NALM6 (cell line): ENCODE data around the genes FBXO31 and ZCCHC14.

- PRO-cap: unidirectional peak, plus-strand start at chr16:86576016; bidirectional peak, plus-strand start at chr16:86576351, minus-strand start at chr16:86576082
Observed at GRCh38 chr16:86575395-86576430, 2.6 kb upstream of the FOXL1 start.

DNA sequence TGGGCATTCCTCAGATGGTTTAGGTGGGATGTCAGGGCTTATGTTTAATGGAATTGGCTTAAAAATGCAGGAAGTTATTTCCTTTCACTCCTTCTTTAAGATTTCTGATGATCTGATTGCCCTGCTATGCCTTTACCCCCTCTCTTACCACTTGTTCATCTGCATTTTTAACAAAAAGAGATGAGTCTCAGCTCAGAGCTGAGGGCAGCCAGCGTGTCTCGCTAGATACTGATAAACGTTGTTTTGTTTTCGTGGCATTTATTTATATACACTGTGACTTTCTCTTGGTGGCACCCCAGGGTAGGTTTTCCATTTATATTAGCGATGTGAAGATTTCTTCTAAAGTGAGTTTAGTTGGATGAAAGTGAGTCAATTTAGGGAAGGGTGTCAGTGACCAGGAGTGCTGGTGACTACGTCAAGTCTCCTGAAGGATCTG is 30.9 kb downstream of the FOXL1 start:
- PRO-cap: no peak

- PRO-cap: no peak
Observed at GRCh38 chr16:86669701-86670426, 91.5 kb downstream of the FOXL1 start.

DNA sequence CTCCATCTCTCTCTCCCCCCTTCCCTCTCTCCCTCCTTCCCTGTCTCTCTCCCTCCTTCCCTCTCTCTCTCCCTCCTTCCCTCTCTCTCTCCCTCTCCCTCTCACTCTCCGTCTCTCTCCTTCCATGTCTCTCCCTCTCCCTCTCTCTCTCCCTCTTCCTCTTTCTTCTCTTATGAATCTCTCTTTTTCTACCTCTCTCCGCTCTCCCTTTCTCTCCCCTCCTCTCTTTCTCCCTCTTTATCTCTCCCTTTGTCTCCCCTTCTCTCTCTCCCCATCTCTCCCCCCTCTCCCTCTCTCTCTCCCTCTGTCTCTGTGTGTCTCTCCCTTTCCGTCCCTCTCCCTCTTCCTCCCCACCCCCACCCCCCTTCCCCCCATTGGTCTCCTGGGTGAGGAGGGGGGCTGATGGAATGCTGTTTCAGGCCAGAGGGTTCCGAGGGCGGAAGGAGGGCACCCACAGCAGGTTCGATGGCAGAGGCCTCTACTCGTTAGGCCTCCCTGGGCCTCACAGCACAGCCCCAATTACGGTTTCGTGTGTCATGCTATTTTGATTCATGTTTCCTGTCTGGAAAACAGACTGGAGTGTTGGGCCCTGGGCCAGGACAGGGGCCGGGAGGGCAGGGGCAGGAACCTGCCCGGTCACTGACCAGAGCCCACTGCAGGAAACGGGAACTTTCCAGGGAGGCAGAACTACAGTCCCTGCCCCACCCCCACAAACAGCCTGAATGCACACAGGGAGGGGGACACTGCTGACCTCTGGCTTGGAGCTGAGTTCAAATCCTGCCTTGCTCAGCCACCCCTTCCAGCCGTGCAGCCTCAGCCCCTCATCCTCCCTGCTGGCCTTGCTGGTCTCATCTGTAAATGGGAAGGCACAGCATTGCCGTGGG is 138.3 kb downstream of the C16orf95 start:
- PRO-cap: no peak

- PRO-cap: no peak
Observed at GRCh38 chr16:87329592-87330515, 12.7 kb upstream of the C16orf95 start.

DNA sequence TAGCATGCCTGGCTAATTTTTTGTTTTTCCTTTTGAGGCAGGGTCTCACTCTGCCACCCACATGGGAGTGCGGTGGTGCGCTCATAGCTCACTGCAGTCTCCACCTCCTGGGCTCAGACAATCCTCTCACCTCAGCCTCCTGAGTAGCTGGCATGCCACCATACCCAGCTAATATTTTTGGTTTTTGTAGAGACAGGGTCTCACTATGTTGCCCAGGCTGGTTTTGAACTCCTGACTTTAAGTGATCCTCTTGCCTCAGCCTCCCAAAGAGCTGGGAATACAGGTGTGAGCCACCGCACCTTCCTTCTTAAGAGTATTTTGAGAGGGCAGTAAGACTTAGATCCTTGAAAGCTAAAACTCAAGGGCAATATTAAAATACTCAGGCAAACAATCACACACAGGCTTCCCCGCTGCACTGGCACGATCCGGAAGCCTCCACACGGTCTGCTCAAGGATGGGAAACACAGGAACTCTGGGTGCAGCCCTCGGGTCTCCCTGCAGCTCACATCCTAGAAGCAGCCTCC is 24.9 kb upstream of the C16orf95 start:
- PRO-cap: no peak

- PRO-cap: bidirectional peak, plus-strand start at chr16:87384107, minus-strand start at chr16:87383754; bidirectional peak, plus-strand start at chr16:87384218, minus-strand start at chr16:87384169; bidirectional peak, plus-strand start at chr16:87384496, minus-strand start at chr16:87384536
Observed at GRCh38 chr16:87383649-87384708, at the start of gene FBXO31. Gene FBXO31, minus strand, starts transcription at chr16:87383776.

GRCh38 chr16:87384992-87385181 is 1.3 kb upstream of the FBXO31 start:
- PRO-cap: no peak

DNA sequence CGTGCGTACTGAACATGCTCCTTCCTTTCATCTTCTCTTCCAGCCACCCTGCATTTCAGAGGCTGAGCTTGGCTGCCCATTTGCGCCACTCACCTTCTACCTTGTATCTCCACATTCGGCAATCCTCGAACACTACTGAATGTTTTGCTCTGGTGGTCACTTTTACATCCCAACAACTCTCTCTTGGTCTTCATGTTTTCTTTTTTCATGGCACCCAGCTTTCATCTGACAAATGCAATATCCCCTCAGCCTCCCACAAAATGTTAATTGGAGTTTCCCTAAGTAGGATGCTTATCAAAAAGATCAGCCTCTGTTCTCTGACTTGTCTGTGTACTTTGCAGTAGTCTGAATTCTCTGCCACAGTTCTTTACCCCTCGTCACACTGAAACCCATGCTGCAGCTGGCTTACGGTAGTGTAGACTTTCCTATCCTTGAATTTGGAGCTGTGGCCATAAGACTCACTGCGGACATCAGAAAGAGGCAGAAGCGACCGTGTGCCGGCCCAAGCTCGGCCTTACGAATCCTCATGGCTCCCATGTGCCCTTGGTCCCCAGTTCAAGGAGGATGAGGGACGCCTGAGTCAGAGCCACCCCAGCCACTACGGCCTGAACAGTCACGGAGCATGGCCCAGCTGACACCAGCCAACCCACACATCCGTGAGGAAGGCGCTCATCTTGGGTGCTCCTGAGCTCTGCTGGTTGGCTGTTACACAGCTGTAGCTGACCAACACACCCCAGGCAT is 44.2 kb downstream of the ZCCHC14 start:
- PRO-cap: no peak

DNA sequence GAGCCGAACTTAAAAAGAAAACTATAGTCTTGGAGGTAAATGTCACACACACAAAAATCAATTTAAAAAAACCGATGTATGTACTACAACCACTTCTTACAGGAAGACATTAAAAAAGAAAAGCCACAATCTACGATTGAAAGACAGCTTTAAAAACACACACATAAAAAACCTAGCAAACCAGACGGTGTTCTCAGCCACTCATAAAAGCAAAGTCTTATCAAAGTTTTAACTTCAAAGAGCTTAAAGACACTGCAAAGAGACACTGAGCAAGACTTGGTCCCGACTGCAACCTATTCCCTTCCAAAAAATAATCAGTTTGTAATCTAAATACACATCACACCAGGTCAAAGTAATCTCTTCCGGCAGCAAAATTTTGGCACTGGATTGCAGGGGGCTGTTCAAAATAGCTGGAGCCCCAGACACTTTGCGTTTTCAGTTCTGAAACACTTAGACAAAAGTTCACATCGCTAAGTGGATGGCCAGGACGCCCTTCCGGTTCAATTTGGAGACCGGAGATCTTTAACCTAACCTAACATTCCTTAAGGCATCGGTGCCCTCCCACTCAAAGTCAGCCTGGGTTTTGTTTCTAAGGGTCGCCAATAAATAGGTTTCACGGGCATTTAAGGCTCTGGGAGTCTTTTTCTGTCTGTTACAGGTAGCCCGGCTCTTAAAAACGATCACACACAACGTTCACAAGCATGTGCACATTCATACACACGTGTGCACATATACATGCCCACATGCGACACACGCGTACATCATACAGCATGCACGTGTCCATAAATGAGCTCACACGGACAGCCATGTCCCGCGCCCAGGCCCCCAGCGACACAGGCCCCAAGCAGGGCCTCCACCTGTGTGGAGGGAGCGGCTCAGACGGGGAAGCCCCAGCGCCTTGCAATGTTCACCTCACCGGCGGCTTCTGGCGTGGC is 2.5 kb downstream of the ZCCHC14 start:
- PRO-cap: no peak

DNA sequence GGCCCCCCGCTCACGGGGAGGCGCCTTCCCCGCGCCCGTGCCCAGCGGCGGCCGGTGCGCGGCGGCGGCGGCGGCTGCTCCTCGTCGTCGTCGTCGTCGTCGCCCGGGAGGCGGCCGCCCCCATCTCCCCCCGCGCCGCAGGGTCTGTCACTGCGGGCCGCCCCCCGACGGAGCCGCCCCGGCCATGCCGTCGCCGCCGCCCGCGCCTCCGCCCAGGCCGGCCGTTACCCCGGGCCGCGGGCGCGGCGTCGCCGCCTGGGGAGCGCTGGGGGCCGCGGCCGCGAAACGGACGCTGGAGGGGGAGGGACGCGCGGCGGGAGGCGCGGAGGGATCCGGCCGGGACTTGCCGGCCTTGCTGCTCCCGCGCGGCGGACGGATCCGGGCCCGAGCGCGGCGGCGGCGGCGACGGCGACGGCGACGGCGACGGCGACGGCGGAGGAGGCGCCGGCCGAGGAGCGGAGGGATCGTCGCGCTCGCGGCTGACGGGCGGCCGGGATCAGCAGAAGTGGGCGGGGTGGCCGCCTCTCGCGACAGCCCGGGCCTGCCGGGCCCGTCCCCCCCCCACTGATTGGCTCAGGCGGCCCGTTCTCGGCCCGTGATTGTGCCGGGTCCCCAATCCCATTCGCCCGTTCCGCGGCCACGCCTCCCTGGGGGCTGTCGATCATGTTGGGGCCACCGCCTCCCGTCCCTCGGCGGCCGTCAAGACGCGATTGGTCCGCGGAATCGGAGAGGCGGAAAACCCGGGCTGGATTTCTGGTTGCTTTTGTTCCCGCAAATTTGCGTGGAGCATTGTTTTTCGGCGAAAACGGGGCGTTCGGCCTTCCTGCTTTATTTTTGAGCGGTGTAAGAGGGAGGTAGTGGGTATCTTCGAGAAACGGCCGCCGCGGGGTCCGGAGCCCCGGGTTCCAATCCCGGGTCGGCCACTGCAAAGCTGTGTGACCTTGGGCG is at the start of gene ZCCHC14:
TSS of gene ZCCHC14 (minus strand) at position 507 of the 948 bp plus-strand sequence.
- PRO-cap: bidirectional peak, plus-strand start at position 736 of the sequence, minus-strand start at position 507 of the sequence

DNA sequence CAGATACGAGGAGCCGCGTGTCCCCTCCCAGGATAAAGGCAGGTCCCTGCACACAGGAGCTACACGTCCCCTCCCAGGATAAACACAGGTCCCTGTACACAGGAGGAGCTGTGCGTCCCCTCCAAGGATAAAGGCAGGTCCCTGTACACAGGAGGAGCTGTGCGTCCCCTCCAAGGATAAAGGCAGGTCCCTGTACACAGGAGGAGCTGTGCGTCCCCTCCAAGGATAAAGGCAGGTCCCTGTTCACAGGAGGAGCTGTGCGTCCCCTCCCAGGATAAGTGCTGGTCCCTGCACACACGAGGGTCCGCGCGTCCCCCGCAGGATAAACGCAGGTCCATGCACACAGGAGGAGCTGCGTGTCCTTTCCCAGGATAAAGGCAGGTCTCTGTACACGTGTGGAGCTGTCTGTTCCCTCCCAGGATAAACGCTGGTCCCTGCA is 11.9 kb downstream of the JPH3 start:
- PRO-cap: no peak

- PRO-cap: unidirectional peak, plus-strand start at chr16:87635693; unidirectional peak, plus-strand start at chr16:87635837
Observed at GRCh38 chr16:87635577-87636111, 33.3 kb downstream of the JPH3 start.

- PRO-cap: bidirectional peak, plus-strand start at chr16:87725753, minus-strand start at chr16:87725745
Observed at GRCh38 chr16:87725467-87726201, 40.2 kb downstream of the KLHDC4 start.

- PRO-cap: no peak
Observed at GRCh38 chr16:87790476-87791175, 24.8 kb upstream of the KLHDC4 start.

DNA sequence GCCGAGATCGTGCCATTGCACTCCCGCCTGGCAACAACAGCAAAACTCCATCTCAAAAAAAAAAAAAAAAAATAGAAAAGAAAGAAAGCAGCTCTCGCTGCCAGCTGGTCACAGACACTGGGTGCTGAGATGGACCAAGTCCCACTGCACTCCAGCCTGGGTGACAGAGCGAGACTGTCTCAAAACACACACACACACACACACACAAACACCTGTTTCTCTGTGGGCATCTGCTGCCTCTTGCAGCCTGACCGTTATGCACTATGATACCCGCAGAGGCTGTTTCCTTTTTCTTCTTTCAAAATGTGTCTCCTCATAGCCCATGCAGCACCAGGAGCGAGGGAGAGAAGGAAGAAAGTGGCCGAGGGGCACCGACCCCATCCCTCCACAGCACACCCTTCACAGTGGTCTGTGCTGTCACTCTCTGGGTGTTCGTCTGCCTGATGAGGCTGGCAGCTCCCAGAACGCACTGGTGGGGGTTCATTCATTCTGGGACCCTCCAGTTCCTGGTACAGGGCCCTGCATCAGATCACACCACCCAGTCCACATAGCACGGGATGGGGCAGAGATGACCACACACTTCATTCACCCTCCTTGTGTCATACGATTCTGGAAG is 37.0 kb upstream of the KLHDC4 start:
- PRO-cap: bidirectional peak, plus-strand start at position 316 of the sequence, minus-strand start at position 54 of the sequence

DNA sequence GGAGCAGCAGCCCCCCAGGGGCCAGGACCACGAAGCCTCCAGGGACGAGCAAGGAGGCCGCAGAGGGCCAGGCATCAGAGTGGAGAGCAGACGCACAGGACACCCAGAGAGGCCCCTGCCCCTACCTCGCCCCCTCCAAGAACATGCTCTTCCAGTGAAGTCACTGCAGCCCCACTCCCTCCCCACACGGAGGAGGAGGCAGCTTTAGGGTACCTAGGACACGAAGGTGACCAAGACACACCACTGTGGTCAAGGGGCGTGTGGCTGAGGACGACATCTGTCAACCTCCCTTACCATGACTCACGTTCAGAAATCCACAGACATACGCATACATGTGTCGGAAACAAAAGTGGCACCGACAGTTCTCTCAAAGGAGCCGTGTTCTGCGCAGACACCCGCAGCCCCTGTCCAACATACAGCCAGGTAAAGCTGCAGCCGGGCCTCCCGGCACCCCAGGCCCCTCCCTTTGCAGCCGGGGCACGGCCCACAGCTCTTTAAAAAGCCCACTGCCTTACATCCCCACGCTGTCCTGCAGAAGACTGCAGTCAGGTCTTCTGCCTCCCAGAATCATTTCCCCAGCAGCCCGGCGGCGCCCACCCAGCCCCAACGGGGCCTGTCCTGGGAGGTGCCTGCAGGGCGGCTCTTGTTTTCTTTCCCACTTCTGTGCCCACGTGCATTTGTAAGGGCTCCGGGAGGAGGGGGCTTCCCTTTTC is 40.4 kb upstream of the KLHDC4 start:
- PRO-cap: unidirectional peak, plus-strand start at position 60 of the sequence; bidirectional peak, plus-strand start at position 596 of the sequence, minus-strand start at position 569 of the sequence

- PRO-cap: no peak
Observed at GRCh38 chr16:87809163-87809447, 43.3 kb upstream of the KLHDC4 start.

DNA sequence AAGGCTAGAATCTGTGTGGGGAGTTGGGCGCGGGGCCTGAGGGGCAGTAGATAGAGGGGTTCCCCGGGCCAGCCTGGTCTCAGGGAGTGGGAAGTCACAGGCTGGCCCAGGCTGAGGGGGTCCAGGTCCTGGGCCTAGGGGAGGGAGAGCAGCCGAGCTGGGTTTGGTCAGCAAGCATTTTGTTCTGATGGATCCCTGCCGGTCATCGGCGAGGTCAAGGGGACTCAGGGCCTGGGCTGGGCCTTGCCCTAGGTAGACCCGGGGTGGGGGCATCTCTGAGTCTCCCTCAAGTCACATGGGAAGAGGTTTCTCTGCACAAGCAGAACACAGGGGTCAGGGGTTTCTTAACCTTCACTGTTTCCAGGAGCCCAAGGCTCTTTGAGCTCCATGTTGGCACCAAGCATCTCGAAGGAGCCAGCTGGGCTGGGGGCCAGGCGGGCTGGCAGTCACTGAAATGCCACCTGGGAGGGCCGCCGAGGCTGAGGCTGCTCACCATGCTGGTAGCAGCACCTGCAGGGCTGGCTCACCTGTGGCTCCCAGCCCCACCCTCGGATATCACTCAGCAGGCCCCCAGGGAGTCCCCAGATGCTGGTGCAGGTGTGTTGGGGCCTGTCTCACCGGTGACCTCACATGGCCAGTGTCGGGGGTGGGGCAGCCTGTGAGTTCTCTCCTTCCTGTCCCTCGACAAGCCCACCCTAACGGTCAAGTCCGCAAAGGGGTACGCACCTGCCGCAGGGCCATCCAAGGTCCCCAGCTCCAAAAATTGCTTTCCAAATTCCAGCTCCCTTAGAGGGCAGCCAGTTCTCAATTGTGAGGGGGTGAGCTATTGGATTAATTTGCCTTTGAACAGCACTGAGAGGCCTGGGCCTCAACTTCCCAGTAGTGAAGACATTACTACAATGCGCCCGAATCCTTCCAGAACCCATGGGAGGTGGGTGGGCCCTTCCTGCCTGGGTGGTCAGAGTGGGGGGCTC is 40.9 kb downstream of the SLC7A5 start:
- PRO-cap: no peak

- PRO-cap: no peak
Observed at GRCh38 chr16:87854007-87855001, 15.0 kb downstream of the SLC7A5 start.